ENCODE data around the gene CHRNG.

DNA sequence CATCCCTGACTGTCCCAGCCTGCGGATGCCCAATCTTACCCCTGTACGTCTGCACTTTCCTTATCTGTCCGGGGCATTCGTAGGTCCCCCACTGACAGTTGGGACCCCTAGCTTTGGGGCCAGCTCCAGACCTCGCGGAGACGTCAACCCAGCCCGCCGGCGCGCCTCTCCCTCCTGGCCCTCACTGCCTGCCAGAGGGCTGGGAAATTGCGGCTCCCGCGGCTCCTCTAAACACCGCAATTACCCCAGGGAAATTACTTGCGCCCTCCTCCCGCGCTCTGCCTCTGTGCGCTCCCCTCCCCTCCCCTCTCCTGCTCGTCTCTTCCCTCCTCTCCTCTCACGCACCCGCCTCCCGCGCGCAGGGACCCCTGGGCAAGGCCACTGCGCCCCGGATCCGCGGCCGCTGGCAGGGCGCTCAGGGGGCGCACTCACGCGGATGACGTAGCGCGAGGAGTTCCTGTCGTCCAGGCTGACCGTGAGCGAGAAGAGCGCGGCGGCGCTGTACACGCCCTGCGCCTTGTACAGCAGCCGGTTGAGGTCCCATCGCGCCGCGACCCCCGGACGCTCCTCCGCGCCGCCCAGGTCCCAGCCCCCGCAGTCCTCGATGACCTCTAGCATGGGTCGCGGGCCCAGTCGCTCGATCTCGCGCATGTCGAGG, 2.1 kb downstream of the ECEL1 start:
- PRO-cap, 6 experiments: no peak in any of the 6 experiments
- RAMPAGE, long total RNA, 2 experiments: no peak in any of the 2 experiments
- RRBS: 7% methylated on average over 7 of the region's 65 CpGs

GRCh38 chr2:232539205-232539877, at the start of gene CHRNG:
TSS of gene CHRNG (plus strand) at chr2:232539692.
- PRO-cap, 6 experiments: no peak in any of the 6 experiments
- RAMPAGE, long total RNA, 2 experiments: no peak in any of the 2 experiments
- RRBS: no CpG with 5 or more reads among the region's 9 CpGs

GRCh38 chr2:232816401-232817300, 40.3 kb upstream of the KCNJ13 start:
- PRO-cap, 6 experiments: no peak in any of the 6 experiments
- RAMPAGE, long total RNA, 2 experiments: start-site peak on the plus strand in 1 of 2 experiments, at chr2:232816423-232817025 at its widest, 8 to 50 reads per replicate
- RRBS: no CpG with 5 or more reads among the region's 13 CpGs

DNA sequence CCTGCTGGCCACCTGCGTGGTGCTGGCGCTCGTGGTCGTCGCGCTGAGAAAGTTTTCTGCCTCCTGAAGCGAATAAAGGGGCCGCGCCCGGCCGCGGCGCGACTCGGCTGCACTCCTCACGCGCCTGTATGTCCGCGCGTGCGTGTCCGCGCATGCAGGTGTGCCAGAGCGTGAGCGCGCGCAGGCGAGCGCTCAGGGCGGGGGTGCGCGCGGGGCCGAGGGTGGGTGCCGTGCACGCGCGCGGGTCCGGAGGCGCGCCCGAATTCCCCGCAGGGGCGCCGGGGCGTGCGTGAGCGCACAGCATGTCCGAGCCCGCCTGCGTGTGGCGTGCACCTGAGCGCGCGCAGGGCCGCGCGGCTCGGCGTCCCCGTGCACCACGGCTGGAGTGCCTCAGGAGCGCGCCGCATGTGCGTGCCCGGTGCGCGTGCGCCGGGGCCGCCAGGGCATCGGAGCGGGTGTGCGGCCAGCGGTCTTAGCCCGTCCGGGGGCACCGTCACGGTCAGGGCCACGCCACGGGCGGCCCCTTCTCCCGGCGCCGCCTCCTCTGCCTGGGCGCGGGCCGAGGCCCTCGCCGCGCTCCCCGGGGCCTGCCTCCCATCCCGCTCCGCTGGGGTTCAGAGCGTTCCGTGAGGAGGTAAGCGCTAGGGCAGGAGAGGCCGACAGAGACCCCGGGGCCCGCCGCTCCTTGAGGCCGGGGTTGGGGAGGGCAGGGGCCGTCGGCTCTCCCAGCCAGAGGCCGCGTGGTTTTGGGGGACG, 6.4 kb downstream of the SNORC start:
- PRO-cap, 6 experiments: no peak in any of the 6 experiments
- RAMPAGE, long total RNA, 2 experiments: no peak in any of the 2 experiments
- RRBS: 2% methylated on average over 28 of the region's 109 CpGs

- PRO-cap, 6 experiments: no peak in any of the 6 experiments
- RAMPAGE, long total RNA, 2 experiments: no peak in any of the 2 experiments
- RRBS: no CpG with 5 or more reads among the region's 26 CpGs
Measured at GRCh38 chr2:232890817-232891678, 21.0 kb downstream of the SNORC start.

DNA sequence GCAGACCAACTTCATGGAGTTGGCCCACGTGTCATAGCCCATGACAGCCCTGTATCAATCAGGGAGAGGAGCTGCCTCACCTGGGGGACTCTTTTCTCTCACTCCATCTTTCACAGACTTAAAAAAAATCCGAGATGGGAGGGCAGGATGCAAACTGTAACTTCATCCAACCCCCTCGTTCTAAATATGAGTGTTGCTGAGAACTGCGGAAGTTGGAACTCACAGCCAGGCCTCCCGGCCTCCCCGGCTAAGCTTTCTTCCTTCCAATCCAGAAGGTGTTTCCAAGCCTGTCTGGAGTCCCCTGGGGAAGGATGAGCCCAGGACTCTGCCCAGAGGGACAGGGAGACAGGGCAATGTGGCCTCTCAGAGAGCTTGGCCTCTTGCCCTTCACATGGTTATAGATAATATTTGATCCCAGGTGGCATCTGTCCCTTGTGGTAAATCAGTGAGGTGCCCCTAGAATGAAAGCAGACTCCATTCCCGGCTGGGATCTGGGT, 22.5 kb downstream of the INPP5D start:
- PRO-cap, 6 experiments: no peak in any of the 6 experiments
- RAMPAGE, long total RNA, 2 experiments: no peak in any of the 2 experiments
- RRBS: no CpG with 5 or more reads among the region's 7 CpGs

DNA sequence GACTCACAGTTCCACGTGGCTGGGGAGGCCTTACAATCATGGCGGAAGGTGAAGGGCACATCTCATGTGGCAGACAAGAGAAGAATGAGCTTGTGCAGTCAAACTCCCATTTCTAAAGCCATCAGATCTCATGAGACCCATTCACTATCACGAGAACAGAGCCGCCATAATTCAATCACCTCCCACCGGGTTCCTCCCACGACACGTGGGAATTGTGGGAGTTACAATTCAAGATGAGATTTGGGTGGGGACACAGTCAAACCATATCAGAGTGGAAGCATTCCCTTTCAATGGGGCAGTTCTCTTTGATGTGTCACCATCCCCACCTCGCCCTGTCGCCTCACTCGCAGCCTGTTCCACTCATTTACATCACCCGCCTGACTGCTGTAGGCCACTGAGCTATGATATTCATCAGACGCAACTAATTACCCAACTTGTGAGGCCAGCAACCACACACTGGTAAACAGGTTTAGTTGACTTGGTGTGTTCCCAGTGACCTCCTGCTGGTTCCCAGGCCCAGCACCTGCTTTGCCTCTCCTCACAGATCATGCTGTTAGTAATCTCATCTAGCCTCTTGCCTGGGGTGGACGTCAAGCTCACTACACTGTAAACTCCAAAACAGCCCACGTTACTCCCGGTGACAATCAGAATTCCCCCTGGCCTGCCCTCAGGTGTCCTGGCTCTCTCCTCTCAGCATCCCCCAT, 39.9 kb downstream of the INPP5D start:
- PRO-cap, 6 experiments: no peak in any of the 6 experiments
- RAMPAGE, long total RNA, 2 experiments: no peak in any of the 2 experiments
- RRBS: 83% methylated on average over 1 of the region's 15 CpGs

DNA sequence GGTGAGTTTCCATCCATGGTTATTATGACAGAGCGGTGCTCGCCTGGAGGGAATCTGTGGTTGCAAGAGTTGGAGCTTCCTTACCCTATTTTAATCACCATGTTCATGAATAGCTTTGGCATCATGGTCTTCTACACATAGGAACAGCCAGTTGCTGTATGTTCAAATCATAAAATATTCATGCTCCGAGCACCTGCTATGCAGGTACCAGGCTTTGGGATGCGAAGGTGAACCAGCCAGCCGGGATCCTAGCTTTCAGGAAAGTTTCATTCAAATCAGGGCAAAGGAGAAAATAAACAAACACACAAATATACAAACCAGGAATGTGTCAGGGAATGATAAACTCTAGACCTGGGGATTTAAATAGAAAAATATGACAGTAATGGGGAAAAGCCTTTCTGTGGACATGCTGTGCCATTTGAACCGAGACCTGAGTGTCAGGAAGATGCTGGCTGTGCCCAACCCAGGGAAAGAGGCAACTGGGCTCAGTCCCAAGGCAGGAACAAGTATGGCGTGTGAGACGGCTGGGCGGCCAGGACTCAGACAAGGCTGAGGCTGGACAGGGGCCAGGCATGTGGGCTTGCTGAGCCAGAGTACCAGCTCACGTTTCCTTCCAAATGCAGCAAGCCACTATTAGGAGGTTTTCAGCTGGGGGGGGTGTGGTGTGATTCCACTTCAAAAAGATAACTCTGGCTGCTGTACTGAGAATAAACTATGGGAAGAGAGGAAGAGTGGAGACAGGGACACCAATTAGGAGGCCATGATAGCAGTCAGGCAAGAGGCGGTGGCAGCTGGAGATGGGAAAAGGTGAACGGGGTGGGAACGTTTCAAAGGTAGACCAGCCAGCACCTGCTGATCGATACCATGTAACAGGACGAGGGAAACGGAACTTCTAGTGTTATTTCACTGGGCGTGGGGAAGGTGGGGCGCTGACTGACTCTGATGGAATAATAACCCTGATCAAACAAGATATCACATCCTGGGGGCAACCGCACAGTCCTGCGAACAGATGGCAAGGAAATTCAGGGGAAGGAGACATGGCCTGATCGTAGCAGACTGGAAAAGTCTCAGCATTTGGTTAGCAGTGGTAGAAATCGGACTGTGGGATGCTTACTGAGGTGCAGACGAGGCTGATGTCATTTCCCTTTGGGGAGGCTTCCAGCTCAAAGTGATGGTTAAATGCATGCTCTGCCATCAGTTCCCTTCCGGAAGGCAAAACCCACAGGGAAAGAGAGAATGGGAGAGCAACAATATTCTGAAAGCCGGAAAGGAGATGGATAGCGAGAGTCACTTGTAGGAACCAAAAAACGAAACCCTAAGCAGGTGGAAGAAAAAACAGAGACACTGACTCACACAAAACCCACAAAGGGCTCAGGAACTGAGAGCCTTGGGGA, 92.6 kb downstream of the INPP5D start:
- PRO-cap, 6 experiments: no peak in any of the 6 experiments
- RAMPAGE, long total RNA, 2 experiments: no peak in any of the 2 experiments
- RRBS: no CpG with 5 or more reads among the region's 27 CpGs

DNA sequence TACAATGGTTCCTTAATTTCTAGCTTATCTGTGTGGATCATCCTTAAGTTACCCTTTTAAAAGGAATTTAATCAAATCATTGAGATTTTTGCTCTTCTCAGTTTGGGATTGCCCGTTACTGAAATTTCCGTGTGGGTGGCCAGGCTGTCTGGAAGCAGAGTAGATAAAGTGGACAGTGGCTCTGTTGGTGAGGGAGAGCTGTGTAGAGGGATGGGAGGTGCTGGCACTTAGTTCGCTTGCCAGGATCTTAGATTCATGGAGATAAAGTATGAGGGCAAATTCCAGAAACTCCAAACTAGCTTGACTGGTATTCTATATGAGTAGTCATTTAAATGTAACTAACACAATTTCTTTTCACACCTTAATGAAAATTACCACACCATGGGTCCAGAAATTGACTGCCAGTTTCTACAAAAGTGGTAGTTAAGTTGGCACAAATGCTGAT, 27.3 kb upstream of the SAG start:
- PRO-cap, 6 experiments: no peak in any of the 6 experiments
- RAMPAGE, long total RNA, 2 experiments: no peak in any of the 2 experiments
- RRBS: no CpG with 5 or more reads among the region's 3 CpGs

- PRO-cap, 6 experiments: no peak in any of the 6 experiments
- RAMPAGE, long total RNA, 2 experiments: start-site peak on the plus strand in 1 of 2 experiments, at chr2:233288676-233288697 at its widest, 54 reads per replicate
- RRBS: no CpG with 5 or more reads among the region's 7 CpGs
Measured at GRCh38 chr2:233288460-233289105, 19.0 kb upstream of the SAG start.

GRCh38 chr2:233350562-233351249, 3.6 kb upstream of the DGKD start:
- PRO-cap, 6 experiments: no peak in any of the 6 experiments
- RAMPAGE, long total RNA, 2 experiments: no peak in any of the 2 experiments
- RRBS: no CpG with 5 or more reads among the region's 9 CpGs

DNA sequence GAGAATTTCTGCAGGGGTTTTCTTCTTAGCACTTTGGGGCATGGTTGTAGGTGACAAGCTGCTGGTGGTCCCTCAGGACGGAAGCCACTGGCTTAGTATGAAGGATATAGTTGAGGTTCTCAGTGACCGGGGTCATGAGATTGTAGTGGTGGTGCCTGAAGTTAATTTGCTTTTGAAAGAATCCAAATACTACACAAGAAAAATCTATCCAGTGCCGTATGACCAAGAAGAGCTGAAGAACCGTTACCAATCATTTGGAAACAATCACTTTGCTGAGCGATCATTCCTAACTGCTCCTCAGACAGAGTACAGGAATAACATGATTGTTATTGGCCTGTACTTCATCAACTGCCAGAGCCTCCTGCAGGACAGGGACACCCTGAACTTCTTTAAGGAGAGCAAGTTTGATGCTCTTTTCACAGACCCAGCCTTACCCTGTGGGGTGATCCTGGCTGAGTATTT, 372 bp downstream of the UGT1A6 start:
- PRO-cap, 6 experiments: no peak in any of the 6 experiments
- RAMPAGE, long total RNA, 2 experiments: no peak in any of the 2 experiments
- RRBS: no CpG with 5 or more reads among the region's 5 CpGs

DNA sequence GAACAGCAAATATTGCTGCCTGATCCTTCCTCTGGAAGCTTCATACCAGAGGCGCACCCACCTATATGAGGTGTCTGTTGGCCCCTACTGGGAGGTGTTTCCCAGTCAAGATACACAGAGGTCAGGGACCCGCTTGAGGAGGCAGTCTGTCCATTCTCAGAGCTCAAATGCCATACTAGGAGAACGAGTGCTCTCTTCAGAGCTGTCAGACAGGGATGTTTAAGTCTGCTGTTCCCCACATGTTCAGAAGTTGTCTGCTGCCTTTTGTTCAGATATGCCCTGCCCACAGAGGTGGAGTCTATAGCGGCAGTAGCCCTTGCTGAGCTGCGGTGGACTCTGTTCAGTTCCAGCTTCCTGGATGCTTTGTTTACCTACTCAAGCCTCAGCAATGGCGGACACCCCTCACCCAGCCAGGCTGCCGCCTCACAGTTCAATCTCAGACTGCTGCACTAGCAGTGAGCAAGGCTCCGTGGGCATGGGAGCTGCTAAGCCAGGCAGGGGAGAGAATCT, 8.1 kb downstream of the UGT1A3 start:
- PRO-cap, 6 experiments: no peak in any of the 6 experiments
- RAMPAGE, long total RNA, 2 experiments: no peak in any of the 2 experiments
- RRBS: no CpG with 5 or more reads among the region's 8 CpGs

- PRO-cap, 6 experiments: no peak in any of the 6 experiments
- RAMPAGE, long total RNA, 2 experiments: no peak in any of the 2 experiments
- RRBS: no CpG with 5 or more reads among the region's 22 CpGs
Measured at GRCh38 chr2:233772232-233773172, 5.6 kb upstream of the MROH2A start.

DNA sequence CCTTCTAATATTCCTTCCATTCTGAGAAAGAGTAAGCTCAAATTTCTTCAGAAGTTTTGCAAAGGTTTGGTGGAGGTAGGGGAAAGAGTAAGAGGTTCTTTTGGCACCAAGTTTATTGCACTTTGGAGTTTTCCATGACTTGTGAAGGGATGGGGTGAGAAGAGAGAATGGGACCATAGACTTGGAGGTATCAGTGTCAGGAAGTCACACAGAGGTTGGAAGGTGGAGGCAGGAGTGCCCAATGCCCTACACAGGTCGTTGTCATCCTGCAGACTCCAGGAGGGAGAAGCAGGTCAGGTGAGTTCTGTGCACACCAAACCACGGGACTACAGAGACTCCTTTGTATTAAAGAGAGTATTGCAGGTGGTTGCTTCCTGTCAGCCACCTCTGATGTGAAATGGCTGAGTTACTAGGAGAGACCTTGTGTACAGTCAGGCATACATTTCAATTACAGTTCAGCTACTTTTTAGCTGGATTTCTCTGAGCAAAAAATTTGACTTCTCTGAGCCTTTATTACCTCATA, 51.5 kb downstream of the SPP2 start:
- PRO-cap, 6 experiments: no peak in any of the 6 experiments
- RAMPAGE, long total RNA, 2 experiments: no peak in any of the 2 experiments
- RRBS: no CpG with 5 or more reads among the region's 2 CpGs

GRCh38 chr2:234269746-234270276, 219.3 kb downstream of the SPP2 start:
- PRO-cap, 6 experiments: no peak in any of the 6 experiments
- RAMPAGE, long total RNA, 2 experiments: no peak in any of the 2 experiments
- RRBS: no CpG with 5 or more reads among the region's 4 CpGs

GRCh38 chr2:234377565-234378677, 119.0 kb downstream of the ARL4C start:
- PRO-cap, 6 experiments: no peak in any of the 6 experiments
- RAMPAGE, long total RNA, 2 experiments: no peak in any of the 2 experiments
- RRBS: no CpG with 5 or more reads among the region's 20 CpGs

- PRO-cap, 6 experiments: no peak in any of the 6 experiments
- RAMPAGE, long total RNA, 2 experiments: no peak in any of the 2 experiments
- RRBS: no CpG with 5 or more reads among the region's 4 CpGs
Measured at GRCh38 chr2:234422892-234423260, 74.0 kb downstream of the ARL4C start.

GRCh38 chr2:234425831-234426578, 70.9 kb downstream of the ARL4C start:
- PRO-cap, 6 experiments: no peak in any of the 6 experiments
- RAMPAGE, long total RNA, 2 experiments: no peak in any of the 2 experiments
- RRBS: no CpG with 5 or more reads among the region's 7 CpGs

- PRO-cap, 6 experiments: peak in 1 of 6 experiments; most common plus-strand start chr2:234438169 (in 1); most common minus-strand start chr2:234438068 (in 1)
- RAMPAGE, long total RNA, 2 experiments: no peak in any of the 2 experiments
- RRBS: no CpG with 5 or more reads among the region's 27 CpGs
Measured at GRCh38 chr2:234437377-234438894, 58.9 kb downstream of the ARL4C start.